Zone of skin (tissue), 1 donor: Measurements from ENCODE around the genes RPS26 and PA2G4.

GRCh38 chr12:55977546-55978123, 3.8 kb downstream of the RAB5B start:
- RRBS = no CpG with 5 or more reads among the region's 6 CpGs

- RRBS = no CpG with 5 or more reads among the region's 5 CpGs
Observed at GRCh38 chr12:55993243-55994303, 3.5 kb upstream of the SUOX start.

DNA sequence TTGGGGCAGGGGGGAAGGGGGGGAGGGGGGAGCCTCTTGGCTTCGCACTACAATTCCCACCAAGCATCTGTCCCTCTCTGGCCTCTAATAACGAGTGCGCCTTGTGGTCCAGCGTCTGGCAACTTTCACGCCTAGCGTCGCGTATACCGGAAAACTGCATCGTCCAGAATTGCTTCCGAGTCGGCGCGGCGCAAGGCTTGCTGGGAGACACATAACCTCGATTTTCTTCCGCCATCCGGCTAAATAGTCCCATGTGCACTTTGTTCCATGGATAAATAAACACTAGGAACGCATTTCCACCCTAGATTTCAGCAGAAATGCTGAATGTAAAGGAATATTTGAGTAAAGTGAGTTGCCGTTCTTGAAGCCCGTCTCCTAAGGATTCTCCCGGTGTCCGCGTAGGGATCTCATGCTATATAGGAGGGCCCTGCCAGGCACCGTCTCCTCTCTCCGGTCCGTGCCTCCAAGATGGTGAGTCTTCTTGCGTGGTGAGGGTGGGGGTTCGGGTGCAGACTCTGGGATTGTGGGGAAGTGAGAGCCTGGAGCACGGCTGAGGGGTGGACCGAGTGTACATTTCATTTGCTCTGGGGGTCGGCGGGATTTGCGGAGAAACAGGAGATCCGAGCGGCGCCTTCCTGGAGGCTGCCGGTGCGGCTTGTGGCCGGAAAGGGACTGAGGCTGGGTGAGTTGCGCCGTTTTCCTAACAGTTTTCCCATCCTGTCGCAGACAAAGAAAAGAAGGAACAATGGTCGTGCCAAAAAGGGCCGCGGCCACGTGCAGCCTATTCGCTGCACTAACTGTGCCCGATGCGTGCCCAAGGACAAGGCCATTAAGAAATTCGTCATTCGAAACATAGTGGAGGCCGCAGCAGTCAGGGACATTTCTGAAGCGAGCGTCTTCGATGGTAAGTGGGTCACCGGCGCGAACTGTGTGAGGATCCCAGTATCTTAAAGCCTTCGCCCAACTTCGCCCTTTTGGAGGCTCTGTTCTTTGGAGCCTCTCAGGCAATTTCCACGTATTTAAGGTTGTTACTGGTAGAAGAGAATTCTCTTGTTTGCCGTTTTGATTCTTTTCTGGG, at the start of gene RPS26:
Gene RPS26, plus strand, starts transcription at position 220 of the 1,078 bp plus-strand sequence.
- RRBS = 1% methylated on average over 12 of the region's 63 CpGs

- RRBS = no CpG with 5 or more reads among the region's 6 CpGs
Observed at GRCh38 chr12:56082527-56083580, 2.9 kb downstream of the ERBB3 start.

- RRBS = no CpG with 5 or more reads among the region's 5 CpGs
Observed at GRCh38 chr12:56102968-56103635, 1.3 kb upstream of the PA2G4 start.

GRCh38 chr12:56104241-56104853, at the start of gene PA2G4:
Gene PA2G4 (plus strand): TSS chr12:56104559.
- RRBS = 3% methylated on average over 6 of the region's 54 CpGs

- RRBS = no CpG with 5 or more reads among the region's 19 CpGs
Observed at GRCh38 chr12:56129792-56130330, 1.8 kb downstream of the ESYT1 start.

DNA sequence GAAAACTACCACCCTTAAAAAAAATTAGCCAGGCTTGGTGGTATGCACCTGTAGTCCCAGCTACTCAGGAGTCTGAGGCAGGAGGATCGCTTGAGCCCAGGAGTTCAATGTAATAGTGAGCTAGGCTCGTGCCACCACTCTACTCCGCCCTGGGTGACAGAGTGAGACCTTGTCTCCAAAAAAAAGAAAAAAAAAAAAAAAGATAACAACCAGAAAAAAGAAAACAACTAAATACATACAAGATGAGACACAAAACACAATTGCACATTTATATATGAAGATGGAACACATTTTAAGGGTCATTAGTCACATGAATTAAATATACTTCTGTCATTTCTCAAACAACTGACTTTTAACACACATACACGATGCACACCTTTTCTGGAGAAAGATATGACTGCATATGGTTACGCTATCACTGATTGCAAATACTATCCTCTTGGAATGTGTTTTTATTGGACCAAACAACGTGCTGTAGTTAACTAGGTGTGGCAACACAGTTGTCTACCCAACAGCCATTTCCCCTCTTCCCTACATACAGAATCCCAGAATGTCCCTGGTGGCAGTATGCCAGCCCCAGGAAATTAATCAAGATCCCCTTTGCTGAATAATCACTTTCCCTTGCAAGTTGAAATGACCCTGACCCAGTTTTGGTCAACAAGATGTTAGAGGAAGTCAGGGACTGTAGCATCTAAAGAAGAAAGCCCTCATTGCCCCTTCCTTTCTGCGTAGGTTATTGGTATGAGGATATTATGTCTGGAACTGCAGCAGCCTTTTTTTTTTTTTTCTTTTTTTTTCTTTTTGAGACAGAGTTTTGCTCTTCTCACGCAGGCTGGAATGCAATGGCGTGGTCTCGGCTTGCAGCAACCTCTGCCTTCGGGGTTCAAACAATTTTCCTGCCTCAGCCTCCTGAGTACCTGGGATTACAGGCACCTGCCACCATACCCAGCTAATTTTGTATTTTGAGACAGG, 5.7 kb upstream of the MYL6B start:
- RRBS = no CpG with 5 or more reads among the region's 11 CpGs

- RRBS = no CpG with 5 or more reads among the region's 2 CpGs
Observed at GRCh38 chr12:56161808-56162069, 3.6 kb downstream of the MYL6 start.

- RRBS = 3% methylated on average over 22 of the region's 48 CpGs
Observed at GRCh38 chr12:56257152-56258185, 715 bp downstream of the ANKRD52 start.

GRCh38 chr12:56315264-56315800, 456 bp downstream of the CNPY2 start:
- RRBS = no CpG with 5 or more reads among the region's 21 CpGs

- RRBS = no CpG with 5 or more reads among the region's 6 CpGs
Observed at GRCh38 chr12:56354433-56355057, 5.4 kb downstream of the STAT2 start.

GRCh38 chr12:56375720-56376296, 13.2 kb upstream of the APOF start:
- RRBS = no CpG with 5 or more reads among the region's 10 CpGs

GRCh38 chr12:56479608-56480015, 8.3 kb downstream of the GLS2 start:
- RRBS = no CpG with 5 or more reads among the region's 7 CpGs

DNA sequence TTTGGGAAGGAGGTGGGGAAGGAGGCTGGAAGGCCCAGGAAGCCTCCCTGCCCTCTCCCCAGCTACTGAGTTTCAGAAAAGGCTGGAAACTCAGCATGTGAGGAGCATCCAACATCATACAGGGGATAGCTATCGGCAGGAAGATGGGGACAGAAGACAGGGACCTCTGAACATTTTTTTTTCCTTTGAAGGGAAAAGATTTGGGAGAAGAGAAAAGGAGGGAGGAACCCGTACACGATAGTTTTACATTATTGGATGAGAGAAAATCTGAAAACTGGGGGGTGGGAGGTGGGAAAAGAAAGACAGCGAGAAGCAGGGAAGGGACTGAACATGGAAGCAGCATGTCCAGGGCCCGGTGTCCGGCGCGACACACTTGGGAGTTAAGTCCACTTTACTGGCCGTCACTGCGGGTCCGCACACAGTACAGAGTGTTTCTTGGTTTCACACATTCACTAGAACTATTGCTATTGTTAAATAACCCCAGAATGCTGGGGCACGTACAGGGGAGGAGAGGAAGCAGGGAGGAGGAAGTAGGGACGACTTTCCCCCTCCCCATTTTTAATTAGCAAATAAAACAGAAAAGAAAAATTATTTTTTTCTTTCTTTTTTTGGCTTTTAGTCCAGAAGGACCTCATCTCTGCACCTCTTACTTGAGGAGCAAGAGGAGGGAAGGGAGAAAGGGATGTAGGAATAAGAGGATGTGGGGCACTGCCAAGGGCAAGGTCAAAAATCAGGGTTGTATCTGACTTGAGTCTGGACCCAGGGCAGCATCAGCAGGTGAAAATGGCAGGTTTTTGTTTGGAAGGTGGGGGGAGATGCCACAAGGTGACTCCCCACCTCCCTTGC, 32.1 kb downstream of the BAZ2A start:
- RRBS = no CpG with 5 or more reads among the region's 13 CpGs

GRCh38 chr12:56646142-56646680, 427 bp upstream of the ATP5F1B start:
- RRBS = no CpG with 5 or more reads among the region's 13 CpGs

DNA sequence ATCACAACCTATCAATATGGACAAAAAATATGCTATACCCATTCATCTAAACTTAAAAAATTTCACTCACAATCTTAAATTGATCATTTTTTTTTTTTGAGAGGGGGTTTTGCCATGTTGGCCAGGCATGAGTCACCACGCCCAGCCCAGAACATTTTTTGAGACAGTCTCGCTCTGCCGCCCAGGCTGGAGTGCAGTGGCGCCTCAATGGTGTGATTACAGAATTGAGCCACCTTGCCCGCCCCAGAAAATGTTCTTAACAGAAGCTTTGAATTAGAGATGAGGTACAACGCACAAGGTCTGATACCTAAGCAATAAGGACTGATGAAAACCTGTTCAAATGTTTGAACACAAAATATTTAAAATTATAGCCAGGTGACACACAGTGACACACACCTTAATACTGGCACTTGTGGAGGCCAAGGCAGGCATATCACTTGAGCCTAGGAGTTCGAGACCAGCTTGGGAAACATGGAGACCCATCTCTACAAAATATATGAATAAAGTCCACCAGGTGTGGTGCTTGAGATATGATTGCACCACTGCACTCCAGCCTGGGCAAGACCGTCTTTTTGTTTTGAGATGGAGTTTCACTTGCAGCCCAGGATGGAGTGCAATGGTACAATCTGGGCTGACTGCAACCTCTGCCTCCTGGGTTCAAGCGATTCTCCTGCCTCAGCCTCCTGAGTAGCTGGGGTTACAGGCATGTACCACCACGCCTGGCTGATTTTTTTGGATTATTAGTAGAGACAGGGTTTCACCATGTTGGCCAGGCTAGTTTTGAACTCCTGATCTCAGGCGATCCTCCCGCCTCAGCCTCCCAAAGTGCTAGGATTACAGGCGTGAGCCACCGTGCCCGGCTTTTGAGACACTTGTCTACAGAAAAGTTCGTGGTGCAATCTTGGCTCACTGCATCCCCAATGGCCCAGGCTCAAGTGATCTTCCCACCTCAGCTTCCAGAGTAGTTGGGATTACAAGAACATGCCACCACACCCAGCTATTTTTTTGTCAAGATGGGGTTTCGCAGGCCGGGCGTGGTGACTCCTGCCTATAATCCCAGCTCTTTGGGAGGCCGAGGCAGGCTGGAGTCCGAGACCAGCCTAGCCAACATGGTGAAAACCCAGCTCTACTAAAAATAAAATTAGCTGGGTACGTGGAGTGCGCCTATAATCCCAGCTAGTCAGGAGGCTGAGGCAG, 16.2 kb upstream of the ATP5F1B start:
- RRBS = no CpG with 5 or more reads among the region's 23 CpGs

DNA sequence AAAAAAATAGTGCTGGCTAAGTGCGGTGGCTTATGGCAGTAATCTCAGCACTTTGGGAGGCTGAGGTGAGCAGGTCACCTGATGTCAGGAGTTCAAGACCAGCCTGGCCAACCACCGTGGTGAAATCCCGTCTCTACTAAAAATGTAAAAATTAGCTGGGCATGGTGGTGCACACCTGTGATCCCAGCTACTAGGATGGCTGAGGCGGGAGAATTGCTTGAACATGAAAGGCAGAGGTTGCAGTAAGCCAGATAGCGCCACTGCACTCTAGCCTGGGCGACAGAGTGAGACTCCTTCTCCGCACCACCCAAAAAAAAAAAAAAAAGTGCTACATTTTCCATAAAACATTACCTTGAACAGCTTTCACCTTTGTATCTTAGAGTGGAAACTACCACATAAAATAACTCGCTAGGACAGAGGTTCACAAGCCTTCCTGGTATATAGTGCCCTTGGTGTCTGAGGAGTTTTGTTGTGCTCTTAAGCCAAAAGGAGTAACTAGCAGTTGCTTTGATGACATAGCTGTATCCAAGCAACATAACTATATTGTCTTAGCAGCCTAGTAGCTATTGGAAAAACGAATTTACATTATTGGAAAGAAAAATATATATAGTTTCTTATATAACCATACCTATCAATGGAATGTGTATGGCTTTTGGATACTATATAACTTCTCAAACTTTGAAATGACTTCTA, 11.0 kb downstream of the PTGES3 start:
- RRBS = no CpG with 5 or more reads among the region's 9 CpGs

DNA sequence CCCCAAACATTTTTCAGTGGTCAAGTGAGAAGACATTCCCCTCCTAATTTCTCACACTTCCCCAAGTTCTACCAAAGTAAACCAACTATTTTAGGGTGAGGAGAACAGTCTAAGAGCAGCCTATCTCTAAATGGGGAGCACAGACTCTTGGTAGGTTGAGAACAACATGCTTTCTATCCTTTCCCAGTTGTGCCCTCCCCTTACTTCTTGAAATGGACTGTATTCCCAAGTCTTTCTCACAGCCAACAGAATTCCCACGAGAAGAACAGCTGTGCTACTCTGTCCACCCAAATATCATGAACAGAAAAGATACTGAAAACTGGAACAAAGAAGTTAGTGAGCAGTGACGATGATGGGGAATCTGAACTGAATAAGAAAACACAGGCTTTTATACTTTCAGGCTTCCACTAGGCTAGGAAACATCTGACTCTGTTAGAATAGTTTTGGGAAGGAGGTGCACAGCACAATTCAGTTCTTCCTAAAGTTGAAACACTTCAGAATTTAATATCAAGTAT, 3.4 kb downstream of the NACA start:
- RRBS = no CpG with 5 or more reads among the region's 2 CpGs

- RRBS = no CpG with 5 or more reads among the region's 9 CpGs
Observed at GRCh38 chr12:56723751-56724283, 1.3 kb downstream of the NACA start.